Cytotoxic T cell (primary cell): ENCODE results near the gene MTHFD2.

DNA sequence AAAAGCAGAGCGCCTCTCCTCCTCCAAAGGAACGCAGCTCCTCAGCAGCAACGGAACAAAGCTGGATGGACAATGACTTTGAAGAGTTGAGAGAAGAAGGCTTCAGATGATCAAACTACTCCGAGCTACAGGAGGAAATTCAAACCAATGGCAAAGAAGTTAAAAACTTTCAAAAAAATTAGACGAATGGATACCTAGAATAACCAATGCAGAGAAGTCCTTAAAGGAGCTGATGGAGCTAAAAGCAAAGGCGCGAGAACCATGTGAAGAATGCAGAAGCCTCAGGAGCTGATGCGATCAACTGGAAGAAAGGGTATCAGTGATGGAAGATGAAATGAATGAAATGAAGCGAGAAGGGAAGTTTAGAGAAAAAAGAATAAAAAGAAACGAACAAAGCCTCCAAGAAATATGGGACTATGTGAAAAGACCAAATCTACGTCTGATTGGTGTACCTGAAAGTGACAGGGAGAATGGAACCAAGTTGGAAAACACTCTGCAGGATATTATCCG lies 76.0 kb downstream of the ALMS1 start:
- PRO-cap, 2 experiments: no peak in any of the 2 experiments

DNA sequence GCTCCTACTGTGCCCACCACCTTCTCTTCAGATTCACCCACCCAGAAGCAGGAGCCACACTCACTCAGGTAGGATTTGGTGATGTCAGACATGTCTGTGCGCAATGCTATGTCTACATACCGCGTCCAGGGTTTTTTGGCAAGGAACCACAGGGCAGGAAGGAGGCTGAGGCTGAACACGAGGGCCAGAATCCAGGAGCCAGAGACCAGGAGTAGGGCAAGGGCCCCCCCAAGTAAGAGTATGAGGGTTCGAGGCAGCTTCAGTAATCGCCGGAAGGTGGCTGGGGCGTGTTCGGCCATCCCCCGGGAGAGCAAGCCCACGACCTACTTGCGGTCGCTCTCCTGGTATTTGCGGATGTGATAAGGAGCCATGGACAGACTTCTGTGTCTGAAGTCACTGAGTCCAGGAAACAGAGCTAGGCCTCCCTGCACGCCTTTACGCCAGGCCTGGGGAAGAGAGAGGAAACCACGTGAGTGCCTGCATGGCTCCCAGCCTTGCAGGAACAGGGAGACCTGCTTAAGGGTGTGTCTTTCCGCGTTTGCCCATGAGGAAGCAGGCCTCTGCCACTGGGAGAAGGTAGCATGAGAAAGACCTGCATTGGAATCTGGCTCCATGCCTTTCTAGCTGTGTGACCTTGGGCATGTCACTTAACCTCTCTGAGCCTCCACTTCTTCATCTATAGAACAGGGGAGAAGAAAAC lies 36.1 kb downstream of the TPRKB start:
- PRO-cap, 2 experiments: no peak in any of the 2 experiments

- PRO-cap, 2 experiments: no peak in any of the 2 experiments
These were observed 35.3 kb downstream of the TPRKB start for GRCh38 chr2:73701753-73702378.

DNA sequence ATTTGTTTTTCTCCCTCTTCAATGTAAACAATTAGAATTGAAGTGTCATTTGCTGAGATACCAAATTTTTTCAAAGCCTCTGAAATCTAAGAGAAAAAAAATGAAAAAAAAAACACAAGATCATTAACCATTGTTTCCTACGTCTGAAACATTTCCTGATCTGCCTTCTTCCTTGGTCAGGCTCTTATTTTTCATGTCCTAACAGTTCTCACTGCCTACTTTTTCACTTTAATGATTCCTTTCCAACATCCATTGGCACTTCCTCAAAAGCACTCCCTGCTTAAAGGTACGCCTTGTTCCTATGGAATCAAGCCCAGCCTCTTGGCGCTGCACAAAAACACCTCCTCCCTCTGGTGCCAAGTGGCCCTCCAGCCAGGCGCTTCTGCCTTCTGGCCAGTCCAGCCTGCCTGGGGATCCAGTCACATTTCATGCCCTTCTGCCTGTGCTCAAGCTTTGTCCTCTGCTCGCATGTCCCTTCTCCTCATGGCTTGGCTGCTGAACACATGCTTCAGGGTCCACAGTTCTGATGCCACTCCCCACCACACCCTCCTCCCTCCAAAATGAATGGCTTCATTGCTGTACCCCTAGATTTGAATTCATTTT lies 6.4 kb downstream of the TPRKB start:
- PRO-cap, 2 experiments: no peak in any of the 2 experiments

GRCh38 chr2:73894083-73894739 lies 1.4 kb downstream of the ACTG2 start:
- PRO-cap, 2 experiments: no peak in any of the 2 experiments

DNA sequence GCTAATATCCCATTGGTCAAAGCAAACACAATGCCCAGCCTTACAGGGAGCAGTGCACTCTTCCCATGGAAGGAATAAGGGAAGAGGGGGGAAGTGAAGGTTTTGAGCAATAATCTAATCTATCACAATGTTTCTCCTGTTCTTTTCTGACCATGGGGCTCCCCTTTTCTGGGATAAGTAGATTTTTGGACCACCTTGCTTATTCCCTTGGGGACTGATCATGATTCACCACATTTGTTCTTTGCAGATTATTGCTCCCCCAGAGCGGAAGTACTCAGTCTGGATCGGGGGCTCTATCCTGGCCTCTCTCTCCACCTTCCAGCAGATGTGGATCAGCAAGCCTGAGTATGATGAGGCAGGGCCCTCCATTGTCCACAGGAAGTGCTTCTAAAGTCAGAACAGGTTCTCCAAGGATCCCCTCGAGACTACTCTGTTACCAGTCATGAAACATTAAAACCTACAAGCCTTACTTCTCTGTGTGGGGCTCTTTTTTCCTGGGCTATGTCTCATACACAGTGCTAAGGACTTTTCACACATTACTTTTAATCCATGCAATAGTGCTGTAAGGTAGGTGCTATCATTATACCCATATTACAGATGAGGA lies 7.4 kb upstream of the DGUOK start:
- PRO-cap, 2 experiments: no peak in any of the 2 experiments

DNA sequence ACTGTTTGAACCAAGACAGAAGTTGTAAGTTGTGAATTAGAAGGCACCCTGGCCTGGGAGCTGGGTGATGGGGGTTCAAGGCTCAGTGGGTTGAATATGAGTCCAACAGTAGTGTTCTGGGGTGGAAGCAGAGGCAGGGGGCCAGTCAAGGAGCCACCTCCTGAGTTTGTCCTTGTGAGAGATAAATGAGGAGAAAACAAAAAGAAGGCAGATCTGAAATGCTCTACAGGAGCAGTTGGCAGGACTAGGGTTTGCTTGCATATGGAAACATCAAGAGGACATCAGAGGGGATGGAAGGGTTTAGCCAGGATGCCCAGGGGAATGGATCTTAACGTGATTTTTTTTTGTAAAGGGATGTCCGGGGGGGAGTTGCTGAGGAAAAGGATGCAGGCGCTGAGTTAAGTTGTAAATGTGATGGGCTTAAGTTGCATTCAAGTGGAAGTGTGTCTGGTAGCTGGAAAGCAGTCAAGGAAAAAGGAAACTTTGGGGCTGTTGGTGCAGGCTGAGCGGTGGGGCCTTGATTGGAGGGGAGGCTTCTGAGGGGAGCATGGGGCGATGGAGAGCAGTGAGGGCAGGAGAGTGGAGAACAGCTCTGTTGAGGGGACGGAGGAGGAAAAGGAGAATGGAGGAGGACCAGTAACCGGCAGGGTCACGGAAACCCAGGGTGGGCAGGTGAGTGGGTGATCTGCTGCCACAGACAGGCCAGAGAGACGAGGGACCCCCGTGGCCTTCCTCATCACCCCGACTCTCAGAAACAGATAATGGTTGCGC lies 46.1 kb downstream of the TET3 start:
- PRO-cap, 2 experiments: no peak in any of the 2 experiments

- PRO-cap, 2 experiments: no peak in any of the 2 experiments
These were observed 69.5 kb downstream of the TET3 start for GRCh38 chr2:74054238-74054657.

- PRO-cap, 2 experiments: no peak in any of the 2 experiments
These were observed 40.9 kb downstream of the BOLA3 start for GRCh38 chr2:74106733-74107369.

- PRO-cap, 2 experiments: peak in 2 of 2 experiments; most common plus-strand start chr2:74198615 (in 2); most common minus-strand start chr2:74198426 (in 2)
These were observed at the start of gene MTHFD2 for GRCh38 chr2:74198153-74198769. MTHFD2 (plus strand) TSS chr2:74198615.

DNA sequence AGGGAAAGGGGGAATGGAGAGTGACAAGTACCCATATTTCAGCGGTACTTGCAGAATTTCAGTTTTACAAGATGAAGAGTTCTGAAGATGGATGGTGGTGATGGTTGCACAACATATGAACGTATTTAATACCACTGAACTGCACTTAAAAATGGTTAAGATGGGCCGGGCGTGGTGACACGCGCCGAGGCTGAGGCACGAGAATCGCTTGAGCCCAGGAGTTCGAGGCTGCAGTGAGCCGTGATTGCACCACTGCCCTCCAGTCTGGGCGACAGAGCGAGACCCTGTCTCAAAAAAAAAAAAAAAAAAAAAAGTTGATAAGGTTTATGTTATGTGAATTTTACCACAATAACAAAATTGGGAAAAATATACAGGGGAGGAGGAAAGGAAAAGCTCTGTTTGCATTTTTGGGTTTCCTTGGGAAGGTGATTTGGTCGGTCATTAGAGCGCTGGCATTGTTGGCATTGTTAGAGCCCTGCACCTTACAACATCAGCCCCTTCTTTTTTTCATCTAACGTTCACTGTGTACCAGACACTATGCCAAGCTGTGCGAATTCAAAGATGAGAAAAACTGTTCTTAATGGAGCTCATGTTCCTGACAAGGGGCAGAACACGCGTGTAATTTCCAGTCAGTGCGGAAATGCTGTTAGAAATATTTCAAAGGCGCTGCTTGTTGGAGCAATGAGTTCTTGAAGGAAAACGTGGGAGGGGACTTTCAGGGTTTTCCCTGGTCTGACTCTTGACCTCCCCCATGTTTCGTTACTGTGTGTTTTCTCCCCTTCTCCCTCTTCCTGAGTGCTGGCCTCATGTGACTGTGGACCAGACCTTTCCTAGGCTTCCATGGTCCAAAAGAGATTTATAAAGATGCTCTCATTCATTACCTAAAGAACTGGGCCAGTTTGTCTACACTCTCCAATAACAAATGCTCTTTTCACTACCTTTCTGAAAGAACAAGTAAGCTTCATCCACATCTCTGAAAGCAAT lies 1.3 kb downstream of the MTHFD2 start:
- PRO-cap, 2 experiments: peak in 1 of 2 experiments; most common plus-strand start position 154 of the sequence (in 1)

- PRO-cap, 2 experiments: peak in 2 of 2 experiments; most common plus-strand start chr2:74206401 (in 1); most common minus-strand start chr2:74206253 (in 2)
These were observed 7.8 kb downstream of the MTHFD2 start for GRCh38 chr2:74206051-74206737.

DNA sequence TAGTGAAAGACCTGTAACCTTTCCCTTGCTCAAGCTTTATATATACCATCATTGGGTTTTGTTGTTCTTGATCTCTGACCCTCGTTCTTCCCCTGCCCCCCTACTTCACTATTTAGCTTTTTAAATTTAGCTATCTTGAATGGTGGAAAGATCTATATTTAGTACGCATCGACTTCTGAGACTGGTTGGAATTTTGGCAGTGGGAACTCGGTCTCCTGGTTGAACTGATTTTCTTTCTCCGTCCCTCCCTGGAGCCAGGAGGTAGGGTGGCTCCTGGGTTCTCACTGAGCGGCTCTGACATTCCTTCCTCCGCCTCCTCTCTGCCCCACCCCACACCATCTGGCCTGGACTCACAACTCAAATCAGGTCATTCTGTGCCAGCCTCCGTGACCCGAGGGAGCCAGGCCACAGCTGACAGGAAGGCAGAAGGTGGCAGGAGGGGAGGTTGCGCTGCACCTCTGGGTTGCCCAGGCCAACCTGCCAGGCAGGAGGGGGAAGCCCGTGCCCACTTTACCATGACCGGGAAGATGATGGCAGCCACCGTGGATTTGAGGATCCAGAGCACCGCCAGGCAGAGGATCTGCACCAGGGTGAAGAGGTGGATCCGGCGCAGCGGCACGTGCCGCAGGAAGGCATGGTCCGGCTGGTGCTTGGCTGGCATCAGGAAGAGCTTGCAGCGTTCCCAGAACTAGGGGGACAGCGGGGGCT lies 28.2 kb downstream of the MTHFD2 start:
- PRO-cap, 2 experiments: no peak in any of the 2 experiments

- PRO-cap, 2 experiments: no peak in any of the 2 experiments
These were observed 5.6 kb downstream of the C2orf81 start for GRCh38 chr2:74415785-74416157.

DNA sequence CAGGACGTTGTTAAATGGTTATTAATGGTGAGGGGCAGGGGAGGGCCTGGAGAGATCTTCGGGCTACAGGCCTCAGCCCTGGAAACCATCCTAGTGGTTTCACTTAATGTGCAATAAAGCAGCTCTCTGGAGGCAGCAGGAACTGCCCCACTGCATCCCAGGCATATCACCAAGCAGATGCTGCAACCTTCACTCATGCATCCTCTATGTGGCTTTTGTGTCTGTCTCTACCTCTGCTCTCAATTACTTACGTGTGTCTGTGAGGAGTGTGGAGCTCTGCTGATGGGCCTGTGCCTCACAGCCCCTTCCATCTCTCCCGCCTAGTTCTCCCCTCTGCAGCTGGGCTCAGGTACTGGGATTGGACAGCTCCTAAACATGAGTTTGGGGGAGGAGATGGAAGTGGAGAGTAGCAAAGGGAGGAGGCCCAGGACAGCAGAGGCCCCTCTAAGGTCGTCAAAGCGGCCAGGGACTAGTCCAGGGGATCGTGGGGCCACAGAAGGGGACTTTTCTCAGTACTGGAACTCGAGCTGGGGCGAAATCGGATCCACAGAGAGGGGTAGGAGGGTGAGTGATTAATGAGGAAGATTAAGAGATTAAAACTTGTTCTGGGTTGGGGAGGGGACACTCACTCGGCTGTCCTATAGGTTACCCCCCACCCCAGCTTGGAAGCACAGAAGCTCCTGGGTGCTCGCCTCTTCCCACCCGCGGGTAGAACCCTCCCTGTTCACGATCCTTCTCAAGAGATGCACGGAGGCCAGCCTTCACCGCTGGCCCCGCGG lies 2.0 kb upstream of the LBX2 start:
- PRO-cap, 2 experiments: no peak in any of the 2 experiments

DNA sequence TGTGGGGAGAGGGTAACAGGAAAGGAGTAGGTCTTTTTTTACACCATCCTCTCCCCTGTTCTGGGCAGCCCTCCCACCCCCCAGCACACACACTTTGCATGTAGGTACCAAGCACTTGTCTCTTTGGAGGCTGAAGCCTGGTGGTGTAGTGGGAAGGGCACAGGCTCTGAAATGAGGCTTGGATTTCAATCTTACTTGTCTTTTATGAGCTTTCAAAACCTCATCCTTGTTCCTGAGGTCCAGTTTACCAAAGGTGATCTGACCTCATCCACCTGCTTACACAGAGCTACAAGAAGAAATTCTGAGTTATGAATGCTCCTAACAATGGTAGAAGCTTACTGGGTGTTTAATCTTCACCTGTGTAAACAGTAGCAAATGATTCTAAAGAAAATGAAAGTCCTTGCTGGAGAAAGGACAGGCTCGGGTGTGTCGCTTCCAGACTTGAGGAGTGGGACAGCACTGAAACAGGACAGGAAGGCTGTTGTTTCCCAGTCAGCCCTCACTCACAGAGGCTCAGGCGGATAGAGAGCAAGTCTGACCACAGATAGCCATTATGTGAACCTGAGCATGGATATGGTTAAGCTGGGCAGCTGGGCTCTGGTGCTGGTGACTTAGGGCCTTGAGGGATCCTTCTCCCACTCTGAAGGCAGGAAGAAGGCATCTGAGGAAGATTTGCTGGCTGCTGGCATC lies 3.7 kb downstream of the DOK1 start:
- PRO-cap, 2 experiments: no peak in any of the 2 experiments

DNA sequence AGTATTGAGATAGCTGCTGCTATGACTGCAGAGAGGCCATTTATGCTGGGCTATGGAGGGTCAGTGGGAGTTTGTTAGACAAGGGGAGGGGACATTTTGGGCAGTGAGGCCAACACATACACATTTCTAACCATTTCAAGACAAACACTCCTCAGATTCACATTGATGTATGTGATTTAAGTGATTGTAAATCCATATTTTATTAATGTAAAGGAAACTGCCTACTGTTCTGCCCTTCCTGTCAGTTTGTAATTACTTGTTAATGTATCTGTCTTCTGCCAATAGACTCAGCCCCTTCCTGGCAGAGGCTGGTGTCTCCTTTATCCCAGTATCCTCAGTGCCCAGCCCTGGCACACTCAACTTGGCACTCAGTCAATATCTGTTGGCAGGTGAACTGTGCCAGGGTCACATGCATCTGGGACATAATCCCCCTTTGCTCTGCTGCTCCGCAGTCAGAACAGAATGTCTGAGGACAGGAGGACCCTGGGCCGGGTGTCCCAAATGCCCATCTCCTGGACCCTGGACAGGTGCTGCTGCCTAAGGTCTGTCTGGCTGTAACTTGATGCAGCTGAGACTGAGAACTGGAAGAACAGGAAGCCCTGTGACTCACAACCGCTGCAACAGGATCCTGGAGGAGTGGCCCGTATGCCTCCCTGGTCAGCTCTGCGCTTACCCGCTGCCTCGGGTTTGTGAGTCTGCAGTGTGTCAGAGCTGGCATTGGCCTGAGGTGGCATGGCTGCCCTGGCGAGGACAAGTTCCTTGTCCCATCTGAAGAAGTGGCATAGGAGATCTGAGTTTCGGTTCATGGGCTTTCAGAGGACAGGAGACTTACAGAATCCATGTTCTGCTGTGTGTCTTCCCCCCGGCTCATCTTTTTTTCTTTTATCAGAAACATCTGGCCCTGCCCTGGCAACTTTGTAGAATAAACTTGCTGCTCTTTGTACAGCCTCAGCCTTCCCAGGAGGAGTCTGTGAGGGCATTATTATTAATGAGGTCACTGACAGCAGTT lies 11.3 kb downstream of the HK2 start:
- PRO-cap, 2 experiments: no peak in any of the 2 experiments

DNA sequence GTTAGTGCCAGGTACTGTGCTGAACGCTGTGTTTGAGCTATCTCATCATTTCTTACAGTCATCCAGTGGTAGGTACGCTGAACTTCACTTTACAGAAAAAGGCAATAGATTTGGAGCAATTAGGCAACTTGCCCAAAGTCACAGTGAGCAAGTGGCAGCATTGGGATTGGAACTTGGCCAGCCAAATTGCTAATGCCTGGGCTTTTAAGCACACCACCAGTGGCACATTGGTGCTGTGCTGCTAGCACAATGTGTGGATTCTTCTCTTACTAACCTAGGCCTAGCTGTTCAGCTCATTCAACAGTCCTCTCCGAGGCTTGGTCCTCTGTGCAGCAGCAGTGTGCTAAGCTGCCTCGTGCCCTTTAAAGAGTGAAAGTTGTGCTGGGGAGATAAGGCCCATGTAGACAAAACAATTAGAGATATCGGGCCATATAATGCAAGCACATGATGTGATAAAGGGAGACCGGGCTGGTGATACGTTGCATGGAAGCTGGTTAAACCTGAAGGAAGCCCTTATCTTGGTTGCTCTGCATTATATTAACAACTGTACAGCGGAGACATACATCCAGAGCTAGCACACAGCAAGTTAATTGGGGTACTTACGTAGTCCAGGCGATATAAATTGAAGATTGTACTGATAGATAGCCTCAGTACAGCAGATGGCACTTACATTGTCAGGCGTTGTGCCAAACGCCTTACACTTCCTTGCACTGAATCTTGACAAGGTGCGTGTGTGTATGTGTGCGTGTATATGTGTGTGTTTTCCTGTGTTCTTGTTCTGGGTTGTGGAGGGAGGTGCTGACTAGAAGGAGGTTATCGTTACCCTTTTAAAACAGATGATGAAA lies 28.4 kb downstream of the HK2 start:
- PRO-cap, 2 experiments: no peak in any of the 2 experiments

DNA sequence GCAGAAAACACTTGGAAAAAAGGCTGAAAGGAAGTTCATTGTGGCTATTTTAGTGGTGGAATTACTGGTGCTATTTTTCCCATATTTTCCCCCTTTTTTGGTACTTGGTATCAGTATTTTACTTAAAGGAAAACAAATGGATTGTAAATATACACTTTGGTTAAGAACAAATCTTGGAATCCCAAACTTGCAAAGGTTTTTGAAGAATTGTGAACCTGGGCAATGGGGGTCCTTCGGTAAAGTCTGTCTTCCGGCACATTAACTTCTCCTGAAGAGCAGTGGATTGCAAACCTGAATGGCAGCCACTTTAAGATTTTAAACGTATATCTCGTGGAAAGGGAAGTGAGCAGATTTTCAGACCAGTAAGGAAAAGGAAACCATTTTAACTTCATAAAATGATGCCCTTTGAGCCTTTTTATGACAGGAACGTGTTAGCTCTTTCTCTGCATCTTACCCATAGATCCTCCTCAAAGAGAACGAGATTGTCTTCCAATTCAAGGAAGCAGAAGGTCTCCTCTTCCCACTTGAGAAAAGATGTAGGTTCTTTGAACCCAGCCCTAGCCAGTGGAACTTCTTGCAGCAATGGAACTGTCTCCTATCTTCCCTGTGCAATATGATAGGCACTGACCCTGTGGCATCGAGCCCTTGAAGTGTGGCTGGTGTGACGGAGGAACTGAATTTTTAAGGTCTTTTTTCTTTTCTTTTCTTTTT lies 35.5 kb downstream of the HK2 start:
- PRO-cap, 2 experiments: no peak in any of the 2 experiments

GRCh38 chr2:74947781-74948149 lies 10.7 kb upstream of the POLE4 start:
- PRO-cap, 2 experiments: no peak in any of the 2 experiments